HTR-8/SVneo (cell line): Measurements from ENCODE around the genes TMEM225, OR8D1 and DDX25.

- RRBS, result no CpG with 5 or more reads among the region's 6 CpGs
These were observed 35.9 kb downstream of the GRAMD1B start for GRCh38 chr11:123466000-123466397.

DNA sequence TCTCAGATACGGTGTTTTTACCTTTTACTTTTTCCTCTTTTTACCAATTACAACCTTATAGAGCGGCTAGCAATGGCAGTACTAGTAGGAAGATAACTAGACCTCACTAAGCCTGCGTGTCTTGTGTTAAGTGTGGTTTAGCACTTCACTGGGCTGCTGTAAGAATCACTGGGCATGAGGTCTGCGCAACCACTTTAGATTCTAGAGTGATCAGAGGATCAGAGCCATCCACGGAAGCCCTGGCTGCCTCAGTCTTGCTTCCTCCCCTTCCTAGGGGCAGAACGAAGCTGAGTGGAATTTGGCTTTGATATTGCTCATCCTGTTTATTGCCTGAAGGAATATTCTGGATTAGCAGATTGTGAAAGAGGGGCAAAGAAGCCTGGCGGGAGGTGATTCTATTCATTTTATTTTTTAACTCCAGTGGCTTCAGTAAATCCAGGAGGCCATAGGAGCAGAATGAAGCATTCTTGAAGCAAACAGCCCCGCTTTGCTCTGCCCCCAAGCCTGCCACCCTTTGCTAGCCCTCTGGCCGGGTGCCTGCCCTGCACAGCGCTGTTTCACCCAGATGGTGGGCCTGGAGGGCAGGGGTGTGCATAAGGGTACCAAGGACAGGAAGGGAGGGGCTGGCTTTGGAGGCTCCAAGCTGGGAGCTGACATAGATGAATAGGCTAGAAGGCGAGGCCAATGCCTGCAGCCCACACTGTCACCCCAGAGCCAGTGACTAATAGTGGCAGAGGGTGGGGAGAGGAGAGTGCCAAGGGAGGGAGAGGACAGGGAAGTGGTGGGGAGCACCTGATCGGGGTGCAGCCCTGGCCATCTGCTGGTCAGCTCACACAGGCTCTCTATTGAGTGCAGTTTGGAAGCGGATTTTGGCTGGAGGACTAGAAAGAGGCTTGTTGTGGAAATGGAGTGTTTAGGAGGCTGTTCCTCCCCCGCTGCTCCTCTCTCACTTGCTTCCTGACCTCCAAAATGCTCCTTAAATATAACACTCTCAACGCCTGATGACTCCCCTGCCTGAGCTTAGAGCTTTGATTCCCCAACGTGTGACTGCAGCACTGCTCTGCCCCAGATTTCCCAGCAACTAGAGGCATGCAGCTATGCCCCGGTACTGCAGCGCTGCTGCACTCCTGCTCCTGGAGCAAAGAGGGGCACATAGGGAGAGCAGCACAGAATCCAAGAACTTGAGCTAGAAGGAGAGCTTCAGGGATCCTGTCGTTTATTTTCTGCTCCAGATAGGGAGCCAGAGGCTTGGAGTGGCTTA lies 88.9 kb downstream of the GRAMD1B start:
- RRBS, result no CpG with 5 or more reads among the region's 19 CpGs

DNA sequence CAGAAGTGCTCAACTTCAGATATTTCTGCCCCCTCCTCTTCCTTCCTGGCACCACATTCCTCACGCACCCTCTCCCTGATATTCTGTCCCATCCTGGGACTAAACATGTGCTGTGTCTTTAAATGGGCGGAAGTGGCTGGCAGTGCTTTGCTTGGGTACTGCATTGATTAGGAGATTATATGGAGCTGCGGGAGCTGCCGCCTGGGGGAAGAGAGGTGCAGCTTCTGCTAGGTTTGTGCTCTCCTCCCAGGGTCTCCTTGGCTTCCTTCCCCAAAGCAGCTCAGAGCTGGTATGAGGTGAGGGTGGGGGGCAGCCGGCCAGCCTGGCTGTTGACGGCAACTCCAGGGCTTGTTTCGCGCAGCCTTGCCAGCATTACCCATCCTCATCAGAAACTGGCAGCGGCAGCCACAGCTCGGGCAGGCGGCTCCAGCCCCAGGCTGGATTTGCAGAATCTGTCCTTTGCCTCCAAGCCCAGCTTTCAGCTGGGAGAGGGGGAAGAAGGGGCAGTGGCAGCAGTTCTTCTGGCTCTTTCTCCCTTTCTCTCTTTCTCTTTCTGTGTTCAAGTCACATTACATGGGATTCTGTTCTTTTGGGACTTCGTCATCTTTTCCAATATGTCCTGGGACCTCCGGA lies 95.5 kb downstream of the GRAMD1B start:
- RRBS, result no CpG with 5 or more reads among the region's 13 CpGs

DNA sequence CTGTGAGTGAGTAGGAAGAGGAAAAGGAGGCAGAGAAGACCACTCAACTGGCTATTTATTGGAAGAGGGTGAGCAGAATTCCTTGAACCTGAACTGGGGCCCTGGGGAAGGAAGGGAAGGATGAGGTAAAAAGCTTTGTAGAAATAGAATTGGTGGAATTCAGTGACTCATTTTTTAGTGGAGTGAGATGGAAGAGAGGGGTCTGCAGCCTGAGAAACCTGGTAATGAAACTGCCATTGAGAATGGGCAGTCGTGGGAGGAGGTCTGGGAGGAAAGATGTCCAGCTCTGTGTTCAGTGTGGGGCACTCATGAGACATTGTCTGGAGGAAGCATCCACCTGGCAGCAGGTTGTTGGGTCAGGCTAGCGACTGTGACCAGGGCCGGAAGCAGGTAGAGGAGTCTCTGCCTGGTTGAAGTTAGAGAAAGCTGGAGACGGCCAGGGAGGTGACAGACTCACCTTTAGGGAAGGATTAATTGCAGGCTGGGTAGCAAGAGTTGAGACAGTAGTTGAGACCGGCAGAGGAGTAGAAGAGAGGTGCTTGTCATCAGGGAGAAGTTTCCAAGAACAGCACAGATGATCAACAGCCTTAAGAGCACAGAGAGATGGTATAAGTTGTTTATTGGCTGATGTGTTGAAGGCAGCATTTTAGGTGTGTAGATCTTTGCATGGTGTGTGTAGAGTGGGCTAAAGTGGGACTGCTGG lies 79.9 kb downstream of the SCN3B start:
- RRBS, result no CpG with 5 or more reads among the region's 5 CpGs

DNA sequence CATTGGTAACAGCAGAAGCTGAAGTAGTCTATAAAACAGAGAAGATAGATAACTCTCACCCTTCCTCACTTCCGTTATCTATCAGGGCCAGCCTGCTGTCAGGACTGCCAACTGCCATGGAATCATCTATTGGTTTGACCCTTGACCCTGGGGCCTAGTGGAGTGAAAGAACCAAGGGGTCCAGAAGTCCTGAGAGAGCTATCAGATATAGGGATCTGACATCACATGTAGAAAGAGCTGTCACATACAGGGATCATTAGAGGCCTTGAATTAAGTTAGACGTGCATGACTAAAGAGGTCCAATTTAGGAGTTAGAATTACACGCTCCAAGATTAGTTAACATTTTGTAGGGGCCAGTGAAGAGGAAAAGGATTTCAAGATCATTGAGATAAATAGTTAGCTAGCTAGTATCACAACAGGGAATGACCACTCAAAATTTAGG lies at the start of gene TMEM225:
TMEM225 (minus strand) TSS at position 136 of the 442 bp plus-strand sequence.
- RRBS, result no CpG with 5 or more reads among the region's 3 CpGs

- RRBS, result no CpG with 5 or more reads among the region's 5 CpGs
These were observed 7.6 kb downstream of the VWA5A start for GRCh38 chr11:124122711-124123306.

DNA sequence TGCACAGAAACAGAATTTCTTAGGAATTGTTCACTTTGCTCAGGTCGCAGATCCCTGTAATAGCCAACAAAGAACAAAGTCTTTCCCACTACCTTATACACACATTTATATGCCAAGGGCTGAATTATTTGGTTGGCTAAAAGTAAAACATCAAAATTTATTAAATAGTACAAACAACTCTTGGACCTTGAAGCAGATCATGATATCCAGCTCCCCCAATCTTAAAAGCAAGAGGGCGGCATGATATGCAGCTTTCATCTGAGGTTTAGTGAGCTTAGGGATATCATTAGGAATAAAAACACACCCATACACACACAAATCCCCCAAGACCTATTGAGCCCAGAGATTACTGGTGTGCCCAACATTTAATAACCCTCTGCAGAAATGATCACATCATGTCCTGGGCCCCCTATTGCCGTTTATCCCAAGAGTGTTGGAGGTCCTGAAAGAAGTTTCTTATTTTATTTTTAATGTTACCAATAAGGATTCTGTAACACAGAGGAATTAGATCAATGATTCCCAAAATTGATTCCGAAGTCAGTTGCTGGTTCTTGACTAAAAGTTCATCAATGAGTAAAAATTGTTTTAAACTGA lies at the start of gene OR8D1:
OR8D1 (minus strand) TSS at position 221 of the 594 bp plus-strand sequence.
- RRBS, result no CpG with 5 or more reads among the region's 4 CpGs

DNA sequence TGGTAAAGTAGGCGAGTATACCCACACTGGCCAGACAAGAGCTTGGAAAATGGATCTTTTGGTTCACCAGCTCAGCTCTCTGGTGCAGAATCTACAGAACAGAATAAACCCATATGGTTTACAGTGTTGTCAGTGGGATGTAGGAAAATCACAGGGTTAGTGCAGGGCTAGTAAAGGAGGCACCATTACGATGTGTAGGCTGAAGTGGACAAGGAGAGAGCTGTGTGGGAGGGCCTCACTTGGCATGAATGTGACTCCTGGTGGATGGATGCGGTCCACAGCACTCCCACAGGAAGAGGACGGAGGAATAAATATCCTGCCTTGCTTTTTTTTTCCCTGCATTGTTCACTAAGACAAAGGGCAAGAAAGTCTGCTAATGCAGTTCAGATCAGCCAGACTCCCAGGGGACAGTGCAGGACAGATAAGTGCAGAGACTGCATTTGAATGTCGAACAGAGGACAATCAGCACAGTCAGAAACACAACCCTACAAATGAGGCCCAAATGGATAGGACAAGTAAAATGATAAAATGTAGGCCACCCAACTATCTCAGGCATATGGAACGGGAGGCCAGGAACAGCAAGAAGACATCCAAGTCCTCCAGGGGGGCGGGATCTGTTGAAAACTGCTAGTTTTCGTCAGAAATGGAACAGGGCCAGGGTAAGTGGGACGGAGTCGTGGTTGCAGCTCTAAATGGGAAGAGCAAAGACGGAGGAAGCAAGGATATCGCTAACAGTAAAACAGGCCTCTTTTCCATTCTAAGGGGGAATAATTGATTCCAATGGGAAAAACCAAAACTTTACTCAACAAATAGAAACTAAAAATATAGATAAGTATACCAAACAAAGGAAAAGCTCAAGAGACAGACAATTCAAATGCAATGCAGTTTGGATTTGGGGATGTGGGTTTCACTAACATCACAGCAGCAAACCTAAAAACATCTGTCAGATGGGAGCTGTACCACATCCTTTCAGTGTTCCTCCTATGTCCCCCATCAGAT lies 25.2 kb upstream of the OR8B8 start:
- RRBS, result no CpG with 5 or more reads among the region's 12 CpGs

DNA sequence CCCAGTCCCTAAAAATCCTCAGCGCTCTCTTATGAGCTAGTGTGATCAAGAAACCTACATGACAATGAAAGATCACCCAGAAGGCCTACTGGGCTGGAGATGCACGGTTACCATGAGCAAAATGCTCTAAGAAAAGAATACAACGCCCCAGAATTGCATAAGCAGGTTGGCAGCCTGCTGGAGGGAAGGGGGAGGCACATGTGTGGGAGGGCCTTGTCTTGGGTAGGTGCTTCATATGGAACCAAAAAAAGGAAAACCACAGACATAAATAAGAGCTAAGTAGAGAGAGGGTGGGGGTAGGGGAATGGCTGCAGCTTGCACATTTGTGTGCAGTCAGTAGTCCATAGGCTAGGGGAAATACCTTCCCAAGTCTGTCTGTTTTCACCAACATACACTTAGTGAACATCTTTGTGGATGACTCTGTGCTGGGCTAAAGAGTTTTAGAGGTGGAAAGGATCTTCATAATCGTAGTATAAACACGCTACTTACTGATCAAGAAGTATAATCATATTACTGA lies 2.8 kb downstream of the SIAE start:
- RRBS, result no CpG with 5 or more reads among the region's 5 CpGs

DNA sequence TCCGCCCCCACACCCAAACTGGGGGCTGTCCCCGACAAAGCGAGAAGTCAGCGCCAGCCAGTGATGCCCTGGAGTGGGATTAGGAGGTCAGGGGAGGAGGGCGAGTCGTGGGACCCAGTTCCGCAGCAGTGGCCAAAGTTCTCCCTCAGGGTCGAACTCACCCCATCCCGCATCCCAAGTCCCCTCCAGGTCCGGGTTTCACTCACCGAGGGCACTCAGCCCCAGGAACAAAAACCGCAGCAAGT lies 289 bp downstream of the ESAM start:
- RRBS, result 94% methylated on average over 3 of the region's 12 CpGs

GRCh38 chr11:124777179-124777737 lies 15.2 kb upstream of the ESAM start:
- RRBS, result no CpG with 5 or more reads among the region's 4 CpGs

- RRBS, result over 99% methylated on average over 8 of the region's 38 CpGs
These were observed 12.2 kb downstream of the ROBO3 start for GRCh38 chr11:124877131-124878182.

GRCh38 chr11:124896503-124897506 lies 860 bp downstream of the ROBO4 start:
- RRBS, result 78% methylated on average over 4 of the region's 16 CpGs

GRCh38 chr11:125055125-125055791 lies 7.8 kb upstream of the SLC37A2 start:
- RRBS, result no CpG with 5 or more reads among the region's 2 CpGs

GRCh38 chr11:125072317-125073033 lies 9.4 kb downstream of the SLC37A2 start:
- RRBS, result 96% methylated on average over 3 of the region's 12 CpGs

- RRBS, result no CpG with 5 or more reads among the region's 9 CpGs
These were observed 12.7 kb upstream of the TMEM218 start for GRCh38 chr11:125124004-125124623.

DNA sequence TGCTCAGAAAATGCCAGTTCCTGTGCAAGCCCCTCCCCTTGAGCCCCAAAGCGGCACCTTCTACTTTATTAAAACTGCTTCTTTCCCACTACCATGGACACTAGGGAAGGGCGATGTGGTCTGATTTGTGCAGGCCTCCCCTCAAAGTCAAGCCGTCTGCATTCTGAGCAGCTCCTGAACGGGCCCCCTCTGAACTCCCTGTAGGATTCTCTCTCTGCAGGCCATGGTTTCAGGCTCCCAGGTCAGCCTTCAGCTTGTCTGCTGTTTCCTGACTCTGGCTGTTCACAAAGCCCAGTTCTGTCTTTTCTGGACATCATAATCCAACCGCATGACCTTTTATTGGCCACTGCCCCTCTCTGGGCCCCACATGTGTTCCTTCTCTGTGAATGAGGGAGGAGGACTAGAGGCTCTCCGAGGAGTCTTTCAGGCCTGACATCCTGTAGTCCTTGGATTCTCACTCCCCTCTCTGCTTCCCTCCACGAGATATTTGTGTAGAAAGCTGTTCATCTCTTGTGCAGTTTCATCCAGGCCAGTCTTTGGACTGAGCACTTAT lies 161.0 kb downstream of the FEZ1 start:
- RRBS, result no CpG with 5 or more reads among the region's 7 CpGs

DNA sequence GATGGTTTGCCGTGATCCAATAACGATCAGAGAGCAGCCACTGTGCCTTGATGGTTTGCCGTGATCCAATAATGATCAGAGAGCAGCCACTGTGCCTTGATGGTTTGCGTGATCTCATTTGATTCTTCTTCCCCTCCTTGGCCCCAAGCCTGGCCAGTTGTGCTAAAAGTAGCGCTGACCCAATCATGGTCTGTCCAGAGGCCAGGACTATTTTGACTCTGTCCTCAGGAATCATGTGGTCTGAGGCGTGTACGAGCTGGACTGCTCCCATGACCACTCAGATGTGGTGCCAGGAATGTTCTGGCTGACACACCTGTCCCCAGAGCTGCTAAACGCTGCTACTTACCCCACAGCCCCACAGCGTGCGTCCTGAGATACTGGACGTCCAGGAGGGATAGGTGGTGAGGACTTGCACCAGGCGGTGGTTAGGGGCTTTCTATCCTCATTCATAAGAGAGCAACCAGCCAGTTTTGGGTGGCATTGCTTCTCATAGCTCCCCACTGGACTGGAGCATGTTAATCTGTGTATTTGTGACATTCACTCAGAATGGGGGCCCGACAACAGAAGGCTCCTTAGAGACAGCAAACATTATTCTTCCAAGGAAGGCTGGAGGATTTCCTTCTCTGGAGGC lies 70.4 kb downstream of the FEZ1 start:
- RRBS, result no CpG with 5 or more reads among the region's 13 CpGs

DNA sequence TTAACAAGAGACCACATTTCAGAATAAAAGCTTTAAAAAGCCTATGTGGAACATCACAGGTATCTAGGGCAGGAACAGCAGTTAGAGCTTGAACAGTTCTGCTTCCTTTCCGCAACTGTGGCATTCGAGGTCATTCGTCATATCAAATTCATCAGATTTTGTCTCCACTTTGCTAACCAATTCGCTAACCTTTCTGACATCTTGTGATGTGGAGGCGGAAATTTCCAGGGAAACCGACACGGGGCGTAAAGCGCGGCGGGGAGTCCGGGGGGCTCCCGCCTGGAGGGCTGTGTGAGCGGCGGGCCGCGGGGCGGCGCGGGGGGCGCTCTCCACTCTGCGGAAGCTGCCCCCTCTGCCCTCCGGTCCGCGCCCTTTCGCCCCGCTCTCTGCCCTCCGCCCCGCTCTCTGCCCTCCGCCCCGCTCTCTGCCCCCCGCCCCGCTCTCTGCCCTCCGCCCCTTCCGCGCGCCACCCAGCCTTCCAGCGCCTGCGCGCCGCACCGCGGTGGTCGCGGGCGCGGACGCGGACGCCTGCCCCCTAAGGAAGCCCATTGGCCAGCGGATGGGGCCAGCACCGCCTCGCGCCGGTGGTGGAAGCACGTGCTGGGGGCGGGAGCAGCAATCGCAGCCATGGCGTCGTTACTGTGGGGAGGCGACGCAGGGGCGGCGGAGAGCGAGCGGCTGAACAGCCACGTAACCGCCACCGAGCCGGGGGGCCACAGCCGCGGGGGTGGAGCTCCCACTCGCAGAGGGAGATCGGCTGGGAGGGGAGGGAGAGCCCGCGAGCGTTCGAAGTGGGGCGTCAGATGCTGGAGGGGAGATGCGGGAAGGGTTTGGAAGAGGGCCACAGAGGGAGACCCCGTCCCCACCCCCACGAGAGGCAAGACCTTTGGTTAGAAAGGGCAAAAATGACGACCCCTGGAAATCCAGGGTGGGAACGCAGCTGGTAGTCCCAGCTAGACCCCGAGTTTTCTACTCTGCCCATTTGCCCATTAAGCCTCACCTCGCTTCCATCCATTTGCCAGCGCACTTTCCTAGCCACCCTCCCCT lies at the start of gene DDX25:
DDX25 (plus strand) TSS at position 618 of the 1,047 bp plus-strand sequence.
- RRBS, result 54% methylated on average over 9 of the region's 87 CpGs

DNA sequence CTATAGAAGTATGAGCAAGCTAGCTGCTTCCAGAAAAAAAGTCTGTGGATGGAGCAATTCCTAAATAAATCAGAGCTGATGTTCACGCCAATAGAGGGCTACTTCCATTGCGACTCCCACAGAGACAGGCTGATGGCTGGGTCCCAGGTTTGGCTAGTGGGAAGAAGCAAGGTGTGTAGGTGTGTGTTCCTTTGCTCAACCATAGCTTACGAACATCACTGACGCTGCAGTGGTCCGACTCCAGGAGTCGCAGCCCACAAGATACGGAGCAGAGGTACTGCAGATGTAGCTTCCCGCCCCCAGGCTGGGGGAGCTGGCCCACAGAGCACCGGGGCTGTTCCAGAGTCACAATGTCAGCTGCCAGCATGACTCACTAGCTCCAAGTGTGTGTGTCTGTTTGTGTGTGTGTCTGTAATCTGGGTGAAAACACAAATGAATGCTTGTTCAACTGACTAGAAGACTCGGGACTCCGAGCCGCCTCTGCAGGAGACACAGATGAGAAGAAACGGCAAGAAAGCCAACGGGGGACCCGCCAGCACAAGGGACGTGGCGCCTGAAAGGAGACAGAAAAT lies 10.5 kb downstream of the VSIG10L2 start:
- RRBS, result no CpG with 5 or more reads among the region's 17 CpGs